Subcutaneous adipose tissue (tissue), 3 donors: ENCODE measurements around a stretch of chr10.

DNA sequence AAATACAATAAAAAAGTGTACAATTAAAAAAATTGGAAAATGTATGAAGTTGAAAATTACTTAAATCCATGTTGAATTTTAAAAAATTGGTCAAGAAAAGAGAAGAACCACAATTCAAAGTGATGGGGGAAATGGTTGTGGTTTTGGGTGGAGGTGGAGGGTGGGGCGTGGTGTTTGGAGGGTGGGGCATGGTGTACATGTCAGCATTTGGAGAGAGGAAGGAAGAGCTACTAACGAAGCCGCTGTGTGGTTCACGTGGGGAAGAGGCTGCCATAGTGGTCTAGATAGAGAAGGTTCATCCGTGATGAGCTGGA, 6.2 kb upstream of the VCL start:
- PRO-cap, result no peak
- RAMPAGE, long total RNA, 3 experiments, result no peak in any of the 3 experiments

- PRO-cap, result no peak
- RAMPAGE, long total RNA, 3 experiments, result no peak in any of the 3 experiments
These were observed 4.9 kb upstream of the VCL start for GRCh38 chr10:73993003-73993515.

- PRO-cap, result no peak
- RAMPAGE, long total RNA, 3 experiments, result no peak in any of the 3 experiments
These were observed 1.4 kb downstream of the ADK start for GRCh38 chr10:74152388-74152949.

DNA sequence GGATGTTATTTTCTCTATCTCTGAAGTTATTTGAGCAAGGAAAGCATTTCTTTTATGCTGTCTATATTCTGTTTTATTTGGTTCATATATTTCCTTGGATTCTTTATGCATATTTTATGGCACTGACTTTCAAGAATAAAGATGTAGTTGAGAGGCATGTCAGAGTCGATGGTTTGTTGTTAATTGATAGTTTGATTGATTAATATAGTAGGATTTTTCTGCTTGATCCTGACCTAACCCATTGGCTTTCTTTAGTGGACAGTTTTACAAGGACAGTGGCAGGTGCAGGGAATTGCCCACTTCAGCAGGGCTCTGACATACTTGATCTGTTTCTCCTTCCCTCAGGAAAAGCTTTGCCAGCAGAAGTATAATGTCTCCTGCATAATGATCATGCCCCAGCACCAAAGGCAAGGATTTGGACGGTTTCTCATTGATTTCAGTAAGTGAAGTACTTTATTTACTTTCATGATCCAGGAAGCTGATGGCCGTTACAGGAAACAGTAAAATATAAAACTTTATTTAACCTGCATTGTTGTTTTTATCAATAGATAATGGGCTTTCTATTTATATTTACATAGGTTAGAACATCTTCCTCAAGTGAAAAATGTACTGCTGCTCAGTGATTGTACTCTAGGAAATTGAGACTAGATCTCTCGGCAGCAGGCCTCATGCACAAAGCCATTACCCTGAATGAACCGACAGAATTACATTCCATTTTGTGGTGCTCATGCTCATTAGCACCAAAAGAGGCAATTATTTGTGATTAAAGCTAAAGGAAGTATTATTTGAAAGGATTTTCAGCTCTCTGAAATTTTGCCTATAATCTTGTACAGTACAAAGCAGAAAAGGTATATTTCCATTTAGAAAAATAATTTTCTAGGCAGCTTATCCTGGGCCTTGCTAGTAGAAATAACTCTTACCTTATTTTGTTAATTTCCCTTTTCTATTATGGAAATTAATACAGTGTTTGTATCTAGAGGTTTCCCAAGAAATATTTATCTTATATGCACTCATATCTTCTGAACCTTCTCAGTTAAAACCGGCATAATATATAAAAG, 84.4 kb downstream of the DUSP29 start:
- PRO-cap, result no peak
- RAMPAGE, long total RNA, 3 experiments, result no peak in any of the 3 experiments

DNA sequence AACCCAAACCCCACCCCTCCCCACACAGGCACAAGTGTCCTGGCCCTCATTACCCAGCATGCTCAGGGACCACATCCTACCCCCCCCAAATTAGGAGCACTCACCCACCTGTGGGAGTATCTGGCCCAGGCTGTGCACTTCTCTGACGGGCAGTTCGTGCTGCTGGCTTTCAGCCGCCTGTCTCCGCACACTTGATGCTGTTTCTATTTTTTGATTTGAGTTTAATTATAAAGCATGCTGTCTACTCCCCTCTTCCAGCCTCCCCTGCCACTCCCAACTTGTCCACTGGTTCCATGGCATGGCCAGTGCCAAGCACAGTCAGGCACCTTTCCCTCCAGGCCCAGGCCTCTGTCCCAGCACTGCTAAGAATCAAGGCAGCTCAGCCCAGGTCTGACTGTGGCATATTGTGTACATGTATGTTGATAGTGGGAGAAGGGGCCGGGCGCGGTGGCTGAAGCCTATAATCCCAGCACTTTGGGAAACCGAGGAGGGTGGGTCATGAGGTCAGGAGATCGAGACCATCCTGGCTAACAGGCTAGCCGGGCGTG, 2.5 kb upstream of the DUSP13 start:
- PRO-cap, result no peak
- RAMPAGE, long total RNA, 3 experiments, result no peak in any of the 3 experiments

DNA sequence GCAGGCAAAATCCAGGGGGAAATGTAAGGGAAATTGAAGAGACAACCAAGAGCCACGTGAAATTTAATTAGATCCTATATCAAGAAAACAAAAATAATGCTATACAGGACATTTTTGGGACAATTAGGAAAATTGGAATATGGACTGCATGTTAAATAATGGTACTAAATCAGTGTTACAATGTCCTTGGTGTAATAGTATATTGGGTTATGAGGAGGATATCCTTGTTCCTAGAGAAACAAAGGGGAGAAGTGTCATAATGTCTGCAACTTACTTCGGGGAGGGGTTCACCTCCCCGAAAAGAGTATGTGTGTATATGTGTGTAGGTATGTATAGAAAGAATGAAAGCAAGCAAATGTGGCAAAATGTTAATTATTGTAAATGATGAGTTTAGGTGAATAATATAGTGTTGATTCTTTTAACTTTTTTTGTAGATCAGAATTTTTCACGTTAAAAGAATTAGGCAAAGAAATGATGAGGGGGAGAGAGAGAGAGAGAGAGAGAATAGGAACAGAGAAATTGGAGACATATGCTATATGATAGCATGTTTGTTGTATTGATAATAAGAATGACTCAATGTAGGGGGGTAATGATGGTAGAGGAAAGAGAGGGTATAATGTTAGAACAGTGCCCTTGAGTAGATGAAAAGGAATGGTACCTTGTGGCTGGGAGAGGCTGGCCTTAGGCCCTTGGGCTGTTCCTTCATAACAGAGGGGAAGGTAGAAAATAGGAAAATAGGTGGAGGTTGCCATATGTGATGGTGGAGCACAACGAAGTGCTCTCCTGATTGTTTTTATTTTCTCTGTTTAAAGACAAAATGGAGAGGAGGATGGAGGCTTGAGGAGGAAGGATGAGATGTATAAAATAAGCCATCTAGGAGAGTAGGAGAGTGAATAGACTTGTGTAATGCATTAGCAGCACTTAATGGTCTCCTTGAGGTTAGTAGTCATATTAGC, 45.6 kb downstream of the SAMD8 start:
- PRO-cap, result no peak
- RAMPAGE, long total RNA, 3 experiments, result start-site peak on the plus strand in 1 of 3 experiments, centred at position 298 of the sequence, 9 reads per replicate

GRCh38 chr10:75210915-75211201, 262 bp downstream of the VDAC2 start:
- PRO-cap, result no peak
- RAMPAGE, long total RNA, 3 experiments, result no peak in any of the 3 experiments

DNA sequence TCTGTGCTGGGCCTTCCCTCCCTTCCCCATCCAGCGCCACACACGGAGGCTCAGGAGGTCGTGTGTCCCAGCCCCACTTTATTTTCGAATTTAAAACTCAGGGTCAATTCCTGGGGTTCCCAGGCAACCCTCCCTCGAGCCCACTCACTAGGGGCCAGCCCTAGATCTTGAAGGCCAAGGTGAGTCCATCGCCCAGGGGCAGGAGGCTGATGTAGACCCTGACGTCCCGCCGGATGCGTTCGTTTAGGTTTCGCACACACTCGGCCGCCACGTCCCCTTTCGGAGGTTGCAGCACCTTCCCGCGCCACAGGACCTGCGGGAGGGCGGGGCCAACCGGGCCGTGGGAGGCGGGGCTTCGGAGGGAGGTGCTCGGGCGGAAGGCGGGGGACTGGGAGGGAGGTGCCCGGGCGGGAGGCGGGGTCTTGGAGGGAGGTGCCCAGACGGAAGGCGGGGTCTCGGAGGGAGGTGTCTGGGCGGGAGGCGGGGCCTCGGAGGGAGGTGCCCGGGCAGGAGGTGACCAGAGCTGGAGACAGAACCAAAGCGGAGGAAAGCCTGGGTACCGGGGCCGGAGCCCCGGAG, 1.8 kb downstream of the COMTD1 start:
- PRO-cap, result bidirectional peak, plus-strand start at position 499 of the sequence, minus-strand start at position 281 of the sequence
- RAMPAGE, long total RNA, 3 experiments, result no peak in any of the 3 experiments

- PRO-cap, result no peak
- RAMPAGE, long total RNA, 3 experiments, result no peak in any of the 3 experiments
These were observed 40.4 kb upstream of the COMTD1 start for GRCh38 chr10:75275933-75276756.

- PRO-cap, result bidirectional peak, plus-strand start at chr10:75295091, minus-strand start at chr10:75295066
- RAMPAGE, long total RNA, 3 experiments, result no peak in any of the 3 experiments
These were observed 58.9 kb upstream of the COMTD1 start for GRCh38 chr10:75294461-75295259.

GRCh38 chr10:75295880-75296917, 60.4 kb upstream of the COMTD1 start:
- PRO-cap, result unidirectional peak, minus-strand start at chr10:75295980
- RAMPAGE, long total RNA, 3 experiments, result no peak in any of the 3 experiments

DNA sequence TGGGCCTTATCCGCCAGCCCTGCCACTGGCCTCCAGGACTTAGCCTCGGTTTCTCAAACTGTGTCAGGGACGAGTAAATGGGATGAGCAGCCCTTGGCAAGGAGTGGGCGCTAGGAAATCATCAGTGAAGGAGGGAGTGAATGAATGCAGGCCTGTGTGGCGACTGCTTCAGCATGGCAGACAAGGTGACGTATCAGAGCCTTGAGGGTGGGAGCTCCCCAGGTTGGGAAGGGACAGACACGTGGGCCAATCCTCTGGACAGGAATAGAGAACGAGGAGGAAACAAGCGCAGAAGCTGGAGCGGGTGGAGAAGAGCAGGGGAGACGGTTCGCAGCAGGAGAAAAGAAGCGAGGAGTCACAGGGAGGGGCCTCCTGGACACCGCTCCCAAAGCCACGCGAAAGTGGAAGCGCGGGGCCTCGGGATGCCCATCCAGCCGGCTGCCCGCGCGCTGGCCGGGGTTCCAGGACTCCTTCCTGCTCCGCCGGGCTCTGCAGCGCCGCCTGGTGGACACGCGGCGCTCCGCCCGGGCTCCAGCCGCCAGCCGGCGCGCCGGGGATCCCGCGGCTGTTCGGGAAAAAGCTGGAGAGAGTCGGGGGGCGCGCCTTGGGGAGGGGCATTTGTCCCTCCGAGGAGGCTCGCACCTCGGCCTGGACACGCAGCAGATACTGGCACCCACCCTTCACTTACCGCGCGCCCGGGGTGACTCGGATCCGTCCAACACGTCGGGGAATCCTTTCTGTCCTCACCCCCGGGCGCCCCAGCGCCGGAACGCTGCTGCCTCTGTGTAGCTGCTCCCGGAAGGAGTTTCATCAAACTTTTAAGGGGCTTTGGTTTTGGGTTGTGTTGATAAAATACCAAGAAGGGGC, 6.3 kb downstream of the ZNF503 start:
- PRO-cap, result no peak
- RAMPAGE, long total RNA, 3 experiments, result no peak in any of the 3 experiments

GRCh38 chr10:75397623-75398043, 3.9 kb downstream of the ZNF503 start:
- PRO-cap, result no peak
- RAMPAGE, long total RNA, 3 experiments, result no peak in any of the 3 experiments

DNA sequence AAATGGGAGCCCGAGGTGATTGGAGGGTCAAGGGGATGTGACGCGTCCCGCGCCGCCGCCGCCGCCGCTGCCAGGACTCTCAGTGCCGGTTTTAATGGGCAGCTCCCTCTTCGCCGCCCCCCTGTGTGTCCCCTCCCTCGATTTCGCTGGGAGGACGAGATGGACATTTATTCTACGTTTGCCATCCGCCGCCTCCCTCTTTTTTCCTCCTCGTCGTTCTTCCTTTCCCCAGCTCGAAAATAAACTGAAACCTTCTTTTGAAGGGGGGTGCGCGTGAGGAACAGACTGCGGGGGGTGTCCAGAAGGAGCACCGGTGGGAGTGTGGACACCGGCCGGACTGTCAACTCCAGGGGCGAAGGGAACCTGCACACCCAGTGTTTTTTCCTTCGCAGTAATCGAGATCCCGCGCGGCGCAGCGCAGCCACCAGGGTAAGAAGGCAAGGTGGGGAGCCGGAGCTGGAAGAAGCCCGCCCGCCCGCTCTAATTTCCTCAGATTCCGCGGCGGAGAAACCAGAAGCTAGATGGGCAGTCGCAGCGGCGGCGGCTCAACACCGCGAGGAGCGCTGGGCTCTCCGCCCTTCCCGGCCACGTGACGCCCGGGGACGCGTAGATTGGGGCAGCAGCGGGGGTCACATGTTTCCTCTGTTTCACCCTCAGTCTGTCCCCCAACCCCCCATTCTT, 409 bp upstream of the ZNF503 start:
- PRO-cap, result bidirectional peak, plus-strand start at position 73 of the sequence, minus-strand start outside the sequence; bidirectional peak, plus-strand start at position 645 of the sequence, minus-strand start at position 583 of the sequence
- RAMPAGE, long total RNA, 3 experiments, result no peak in any of the 3 experiments

GRCh38 chr10:75464069-75464406, 32.6 kb downstream of the LRMDA start:
- PRO-cap, result no peak
- RAMPAGE, long total RNA, 3 experiments, result no peak in any of the 3 experiments

DNA sequence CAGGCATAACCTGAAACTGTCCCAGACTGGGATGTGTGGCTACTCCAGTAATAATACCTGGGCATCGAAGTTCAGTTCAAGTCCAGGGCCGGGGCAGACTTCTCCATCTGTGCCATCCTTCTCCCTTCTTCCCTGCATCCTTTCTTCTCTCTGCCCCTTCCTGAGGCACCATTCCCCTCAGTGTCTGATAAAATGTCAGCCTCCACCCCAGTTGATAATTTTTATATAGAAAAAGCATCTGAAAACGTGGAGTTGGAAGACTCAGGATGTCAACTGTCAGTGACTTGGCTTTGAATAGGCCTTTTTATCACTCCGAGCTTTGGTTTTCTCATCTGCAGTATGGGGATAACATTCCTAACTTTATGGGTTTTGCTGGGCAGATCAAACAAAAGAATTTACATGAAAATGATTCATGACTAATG, 92.3 kb downstream of the LRMDA start:
- PRO-cap, result no peak
- RAMPAGE, long total RNA, 3 experiments, result no peak in any of the 3 experiments

DNA sequence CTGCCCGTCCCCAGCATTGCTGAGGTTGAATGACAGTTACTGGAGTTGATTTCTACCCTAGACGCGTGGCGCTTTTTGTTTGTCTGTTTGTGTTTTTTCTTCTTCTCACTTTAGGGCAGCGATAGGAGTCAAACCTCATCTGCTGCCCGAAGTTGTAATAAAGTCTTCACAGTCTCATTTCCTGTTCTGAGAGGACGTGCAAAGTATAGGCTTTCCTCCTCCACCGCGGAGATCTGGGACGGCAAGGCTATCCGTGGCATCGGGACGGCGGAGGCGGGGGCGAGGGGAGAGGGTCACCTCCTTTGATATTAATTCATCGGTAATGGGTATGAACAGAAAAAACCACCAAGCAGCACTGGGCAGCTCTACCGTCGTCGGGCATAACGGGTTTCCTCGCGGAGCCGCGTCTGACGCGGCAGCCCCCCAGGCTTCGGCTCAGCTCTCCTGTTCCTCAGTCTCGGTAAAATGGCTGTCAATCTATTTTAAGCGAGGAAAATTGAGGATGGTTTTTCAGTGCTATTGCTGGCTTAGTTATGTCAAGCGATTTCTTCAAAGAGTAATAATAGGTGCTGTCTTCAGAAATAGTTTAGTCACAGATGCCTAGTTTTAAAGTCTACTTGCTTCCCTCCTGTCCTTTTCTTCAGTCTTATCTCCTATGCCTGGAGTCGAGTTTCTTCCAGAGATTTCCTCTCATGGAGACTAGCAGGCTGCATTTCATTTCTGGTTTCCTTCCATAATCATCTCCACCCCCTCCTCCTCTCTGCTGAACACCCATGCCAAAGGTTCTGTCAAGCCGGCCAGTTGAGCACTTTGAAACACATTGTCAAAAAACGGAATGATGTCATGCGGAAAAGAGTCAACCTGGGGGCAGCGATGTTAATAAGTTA, 161.1 kb downstream of the LRMDA start:
- PRO-cap, result no peak
- RAMPAGE, long total RNA, 3 experiments, result no peak in any of the 3 experiments

- PRO-cap, result no peak
- RAMPAGE, long total RNA, 3 experiments, result no peak in any of the 3 experiments
These were observed 209.5 kb downstream of the LRMDA start for GRCh38 chr10:75640739-75641502.

DNA sequence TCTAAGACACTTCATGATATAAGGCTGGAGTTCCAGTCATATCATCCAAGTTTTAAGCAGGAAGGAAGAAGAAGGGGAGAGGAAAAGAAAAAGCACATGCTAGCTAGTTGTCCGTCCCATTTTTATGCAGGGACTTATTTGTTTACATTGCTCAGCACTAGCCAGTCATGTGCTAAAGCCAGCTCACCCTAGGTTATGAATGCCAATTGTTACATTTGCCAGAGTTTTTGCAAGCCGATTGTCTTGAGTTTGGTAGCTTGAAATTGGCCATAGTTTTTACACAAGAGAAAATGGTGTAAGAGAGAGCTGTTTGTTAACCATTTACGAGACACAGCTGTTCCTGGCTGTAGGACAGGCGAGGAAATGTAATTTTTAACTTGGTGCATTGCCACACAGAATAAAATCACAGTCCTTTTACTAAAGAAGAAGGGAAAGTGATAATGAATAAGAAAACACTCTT, 357.0 kb downstream of the LRMDA start:
- PRO-cap, result no peak
- RAMPAGE, long total RNA, 3 experiments, result no peak in any of the 3 experiments

GRCh38 chr10:76251774-76252452, 820.5 kb downstream of the LRMDA start:
- PRO-cap, result no peak
- RAMPAGE, long total RNA, 3 experiments, result no peak in any of the 3 experiments